Right common carotid artery plus branches (tissue), 1 donor: ENCODE measurements around a stretch of chr10.

DNA sequence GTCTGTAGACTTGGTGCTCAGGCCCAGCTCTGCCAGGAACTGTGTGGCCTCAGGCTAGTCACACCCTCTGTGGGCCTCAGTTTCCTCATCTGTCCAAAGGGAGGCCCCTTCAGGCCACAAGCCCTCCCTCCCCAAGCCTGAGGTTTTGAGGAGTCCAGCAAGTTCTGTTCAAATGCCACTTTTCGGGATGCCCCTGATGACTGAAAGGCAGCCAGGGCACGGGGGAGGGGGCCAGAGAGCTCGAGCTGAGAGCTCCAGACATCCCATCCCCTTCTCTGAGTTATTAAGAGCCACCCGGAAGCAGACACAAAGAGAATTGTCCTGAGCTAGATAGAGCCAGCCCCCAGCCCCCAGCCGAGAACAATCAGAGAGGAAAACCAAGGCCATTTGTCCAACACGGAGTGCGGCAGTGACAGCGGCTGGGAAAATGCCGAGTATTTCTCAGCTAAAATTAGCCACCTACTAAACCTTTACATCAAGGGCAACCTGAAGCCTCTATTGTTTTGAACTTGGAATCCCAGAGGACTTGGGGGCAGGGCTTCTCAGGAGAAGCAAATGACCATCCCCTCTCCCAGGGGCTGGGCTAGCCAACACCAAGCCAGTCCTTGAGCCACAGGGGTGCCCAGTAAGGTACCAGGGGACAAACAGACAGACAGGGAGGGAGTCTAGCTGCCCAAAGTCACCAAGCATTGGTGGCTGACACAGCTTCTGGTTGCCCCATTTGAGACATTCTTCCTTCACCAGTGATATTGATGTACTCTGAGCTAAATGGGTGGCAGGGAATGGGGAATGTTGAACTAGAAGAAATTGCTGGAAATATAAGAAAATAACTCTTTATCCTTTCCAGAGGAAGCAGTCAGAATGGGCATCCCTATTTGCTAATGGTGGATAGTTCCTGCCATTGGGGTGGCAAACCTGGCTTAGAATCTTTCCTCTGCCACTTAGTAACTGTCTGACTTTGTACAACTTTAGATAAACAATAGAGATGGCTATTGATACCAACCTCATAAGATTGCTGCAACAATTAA, 51.2 kb downstream of the UNC5B start:
- PRO-cap, result no peak

DNA sequence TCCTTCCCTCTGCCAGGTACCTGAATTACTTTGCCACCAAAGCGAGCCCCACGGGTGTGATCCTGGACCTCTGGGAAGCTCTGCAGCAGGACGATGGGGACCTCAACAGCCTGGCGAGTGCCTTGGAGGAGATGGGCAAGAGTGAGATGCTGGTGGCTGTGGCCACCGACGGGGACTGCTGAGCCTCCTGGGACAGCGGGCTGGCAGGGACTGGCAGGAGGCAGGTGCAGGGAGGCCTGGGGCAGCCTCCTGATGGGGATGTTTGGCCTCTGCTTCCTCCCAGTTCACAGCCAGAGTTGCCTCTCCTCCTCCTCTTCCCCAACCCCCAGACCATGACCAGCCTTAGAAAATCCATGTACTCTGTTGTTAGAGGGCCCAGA, 20.0 kb upstream of the SLC29A3 start:
- PRO-cap, result no peak

- PRO-cap, result no peak
These were observed 18.9 kb upstream of the SLC29A3 start for GRCh38 chr10:71300108-71300585.

DNA sequence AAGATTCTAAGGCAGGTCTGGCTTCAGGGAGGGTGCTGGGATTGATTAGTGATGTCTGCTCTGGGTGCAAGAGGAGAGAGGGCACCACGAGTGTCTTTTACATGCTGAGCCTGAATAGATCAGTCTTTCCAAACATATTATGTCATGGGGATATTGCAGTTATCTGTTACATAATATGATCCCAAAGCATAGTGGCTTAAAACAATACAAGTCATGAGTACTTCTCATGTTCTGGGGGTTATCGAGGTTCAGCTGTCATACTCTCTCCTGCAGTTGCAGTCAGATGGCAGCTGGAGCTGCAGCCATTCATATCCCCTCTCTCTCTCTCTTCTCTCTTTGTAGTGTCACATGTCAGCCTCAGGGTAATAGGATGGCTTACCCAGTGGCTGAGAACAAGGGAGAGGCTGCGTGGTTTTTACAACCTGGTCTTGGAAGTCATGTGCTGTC, 26.0 kb downstream of the SLC29A3 start:
- PRO-cap, result no peak

DNA sequence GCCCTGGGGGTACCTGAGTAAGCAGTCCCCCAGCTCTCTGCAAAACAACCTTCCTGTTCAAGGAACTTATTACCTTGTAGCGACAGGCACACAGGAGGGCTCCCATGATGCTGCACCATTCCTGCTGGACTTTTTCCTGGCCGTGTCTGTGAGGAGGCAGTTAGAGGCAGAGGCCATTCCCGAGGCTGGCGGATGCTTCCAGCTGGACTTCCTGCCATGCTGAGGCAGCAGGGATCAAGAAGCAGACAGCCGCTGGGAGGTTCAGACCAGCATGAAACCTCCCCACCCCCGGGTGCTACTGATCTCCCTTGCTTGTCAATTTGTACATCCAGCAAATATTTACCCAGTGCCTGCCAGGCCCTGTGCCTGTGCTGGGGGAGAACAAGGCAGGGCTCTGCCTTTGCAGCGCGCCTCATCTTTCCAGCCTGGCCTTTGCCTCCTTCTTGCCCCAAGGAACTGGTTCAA, 28.8 kb downstream of the SLC29A3 start:
- PRO-cap, result no peak

DNA sequence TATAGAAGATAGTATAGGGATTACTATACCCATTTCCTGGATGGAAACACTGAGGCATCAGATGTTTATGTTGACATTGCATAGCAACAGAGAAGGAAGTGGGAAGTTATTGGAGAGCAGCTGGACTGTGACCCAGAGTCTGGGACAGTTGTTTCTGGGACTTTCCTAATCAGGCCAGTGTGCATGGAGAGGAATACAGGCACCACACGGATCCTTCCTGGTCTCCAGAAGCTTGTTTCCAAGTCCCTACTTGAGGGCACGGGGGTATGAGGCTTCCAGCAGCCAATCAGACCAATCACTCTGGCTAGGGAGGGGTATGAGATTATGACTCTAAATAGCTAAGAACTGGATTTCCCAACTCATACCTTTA, 158.1 kb downstream of the CDH23 start:
- PRO-cap, result no peak

DNA sequence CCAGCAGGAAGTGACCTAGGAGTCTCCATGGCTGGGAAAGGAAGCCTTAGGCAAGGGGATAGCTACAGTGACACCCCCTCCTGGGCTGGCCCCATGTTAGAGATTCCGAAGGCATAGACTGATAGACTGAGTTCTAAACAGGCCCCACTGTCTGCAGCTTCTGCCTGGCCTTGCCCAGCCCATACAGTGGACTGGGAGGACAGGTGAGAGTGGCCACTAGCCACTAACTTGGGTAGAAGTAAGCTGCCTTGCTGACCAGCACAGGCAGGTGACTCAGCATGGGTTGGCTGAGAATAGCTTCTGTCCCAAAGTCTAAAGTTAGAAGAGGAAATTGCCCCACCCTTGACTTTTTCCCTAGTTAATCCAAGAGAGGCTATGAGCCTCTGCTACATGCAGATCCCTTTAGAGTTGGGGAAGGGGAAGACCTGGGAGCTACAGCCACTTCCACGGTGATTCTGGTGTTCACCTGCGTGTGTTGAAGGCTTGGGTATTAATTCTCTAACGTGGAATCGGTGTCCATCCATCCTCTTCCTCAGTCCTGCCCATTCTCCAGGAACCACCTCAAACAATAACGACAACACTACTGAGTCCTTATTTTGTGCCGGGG, 106.1 kb downstream of the C10orf105 start:
- PRO-cap, result unidirectional peak, plus-strand start at position 405 of the sequence

- PRO-cap, result no peak
These were observed 22.9 kb downstream of the VSIR start for GRCh38 chr10:71750160-71750982.

GRCh38 chr10:71767545-71768271, 5.6 kb downstream of the VSIR start:
- PRO-cap, result no peak

DNA sequence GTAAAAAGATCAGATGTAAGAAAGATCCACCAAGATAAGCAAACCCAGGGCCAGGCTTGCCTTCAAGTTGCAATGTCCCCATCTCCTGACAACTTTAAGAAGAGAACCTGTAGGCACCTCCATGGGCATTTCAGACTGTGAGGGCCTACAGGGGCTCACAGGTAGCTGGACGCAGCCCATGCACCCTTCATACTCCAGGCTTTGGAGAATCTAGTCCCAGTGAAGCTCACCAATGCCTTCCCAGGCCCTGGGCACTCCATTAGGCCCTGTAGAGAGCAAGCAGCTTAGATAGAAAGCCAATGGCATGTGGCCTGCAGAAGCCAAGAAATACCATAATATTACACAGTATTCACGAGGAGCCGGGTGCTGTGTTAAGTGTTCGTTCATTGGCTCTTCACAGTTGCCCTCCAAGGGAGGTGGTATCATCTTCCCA, 3.4 kb downstream of the VSIR start:
- PRO-cap, result no peak

DNA sequence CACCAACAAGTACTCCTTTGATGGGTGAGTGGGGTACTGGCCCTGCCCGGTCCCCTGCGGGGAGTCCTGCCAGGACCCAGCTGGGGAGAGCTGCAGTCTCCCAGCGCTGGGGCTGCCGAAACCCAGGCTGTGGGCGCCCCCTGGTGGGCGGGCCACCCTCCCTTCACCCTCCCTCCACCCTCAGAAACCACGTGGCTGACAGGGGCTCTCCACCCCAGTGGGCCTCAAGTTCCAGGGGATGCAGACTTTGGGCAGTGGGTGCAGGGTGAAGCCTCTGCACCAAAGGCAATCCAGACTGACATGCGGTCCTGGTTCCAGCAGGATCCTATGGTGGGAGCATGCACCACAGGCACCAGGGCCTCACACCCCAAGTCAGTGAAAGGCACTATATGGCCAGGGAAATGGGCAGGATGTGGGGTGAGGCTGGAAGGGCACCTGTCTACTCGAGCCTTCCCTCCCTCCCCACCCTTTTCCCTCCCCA, 38.7 kb upstream of the VSIR start:
- PRO-cap, result no peak

DNA sequence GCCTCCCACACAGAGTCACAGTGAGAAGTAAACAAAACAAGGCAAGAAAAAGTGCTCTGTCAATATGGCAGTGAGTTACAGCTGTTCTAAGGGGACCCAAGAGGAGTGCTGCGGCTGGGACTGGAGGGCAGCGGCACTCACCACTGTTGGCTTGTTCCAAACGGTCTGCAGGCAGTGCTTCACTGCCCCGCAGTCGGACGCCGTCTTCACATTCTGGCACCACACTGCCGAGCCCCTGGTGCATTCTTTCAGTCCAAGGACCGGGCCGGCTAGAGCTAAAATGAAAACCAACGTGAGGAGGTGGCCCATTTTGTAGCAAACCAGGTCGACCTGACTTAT, 16.9 kb downstream of the PSAP start:
- PRO-cap, result no peak

DNA sequence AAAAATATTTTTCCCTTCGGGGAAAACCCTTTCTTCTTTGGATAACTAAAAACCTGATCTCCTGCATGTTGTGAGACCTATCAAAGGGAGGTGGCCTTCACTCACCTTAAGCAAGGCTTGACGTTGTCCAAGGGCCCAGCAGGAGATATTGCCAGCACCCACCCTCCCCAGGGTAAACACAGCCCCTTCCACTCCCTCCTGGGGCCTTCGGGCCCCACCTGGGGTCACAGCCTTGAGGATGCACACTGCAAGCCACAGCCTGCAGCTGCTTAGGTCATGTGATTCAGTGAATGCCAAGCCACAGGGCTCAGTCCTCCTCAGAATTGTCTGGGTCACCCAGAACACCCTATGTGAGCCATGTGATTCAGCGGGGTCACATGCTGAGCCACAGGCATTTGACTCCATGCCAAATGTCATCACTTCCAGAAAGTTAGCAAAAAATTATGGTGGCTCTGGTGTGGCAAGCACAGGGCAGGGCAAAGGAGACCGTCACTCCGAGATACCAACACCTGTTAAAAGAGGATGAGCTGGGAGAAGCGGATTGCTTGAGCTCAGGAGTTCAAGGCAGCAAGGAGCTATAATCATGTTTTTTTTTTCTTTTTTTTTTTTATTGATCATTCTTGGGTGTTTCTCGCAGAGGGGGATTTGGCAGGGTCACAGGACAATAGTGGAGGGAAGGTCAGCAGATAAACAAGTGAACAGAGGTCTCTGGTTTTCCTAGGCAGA, 17.2 kb upstream of the PSAP start:
- PRO-cap, result no peak

DNA sequence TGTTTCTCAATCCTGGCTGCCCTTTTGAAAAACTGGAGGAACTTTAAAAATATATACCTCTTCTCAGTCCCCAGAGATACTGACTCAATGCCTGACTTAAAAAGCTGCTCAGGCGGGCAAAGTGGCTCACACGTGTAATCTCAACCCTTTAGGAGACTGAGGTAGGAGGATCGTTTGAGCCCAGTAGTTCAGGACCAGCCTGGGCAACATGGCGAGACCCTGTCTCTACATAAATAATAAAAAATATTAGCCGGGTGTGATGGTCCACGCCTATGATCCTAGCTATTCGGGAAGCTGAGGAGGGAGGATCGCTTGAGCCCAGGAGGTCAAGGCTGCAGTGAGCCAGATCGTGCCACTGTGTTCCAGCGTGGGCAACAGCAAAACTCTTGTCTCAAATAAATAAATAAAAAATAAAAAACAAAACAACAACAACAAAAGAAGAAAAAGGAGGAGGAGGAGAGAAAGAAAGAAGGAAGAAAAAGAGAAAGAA, 37.0 kb upstream of the PSAP start:
- PRO-cap, result no peak

GRCh38 chr10:71981063-71981813, 17.0 kb downstream of the CHST3 start:
- PRO-cap, result unidirectional peak, minus-strand start at chr10:71981273; unidirectional peak, plus-strand start at chr10:71981619

- PRO-cap, result bidirectional peak, plus-strand start at chr10:71999570, minus-strand start at chr10:71999419
These were observed 35.3 kb downstream of the CHST3 start for GRCh38 chr10:71999339-72000110.

GRCh38 chr10:72011117-72011972, 47.1 kb downstream of the CHST3 start:
- PRO-cap, result no peak

DNA sequence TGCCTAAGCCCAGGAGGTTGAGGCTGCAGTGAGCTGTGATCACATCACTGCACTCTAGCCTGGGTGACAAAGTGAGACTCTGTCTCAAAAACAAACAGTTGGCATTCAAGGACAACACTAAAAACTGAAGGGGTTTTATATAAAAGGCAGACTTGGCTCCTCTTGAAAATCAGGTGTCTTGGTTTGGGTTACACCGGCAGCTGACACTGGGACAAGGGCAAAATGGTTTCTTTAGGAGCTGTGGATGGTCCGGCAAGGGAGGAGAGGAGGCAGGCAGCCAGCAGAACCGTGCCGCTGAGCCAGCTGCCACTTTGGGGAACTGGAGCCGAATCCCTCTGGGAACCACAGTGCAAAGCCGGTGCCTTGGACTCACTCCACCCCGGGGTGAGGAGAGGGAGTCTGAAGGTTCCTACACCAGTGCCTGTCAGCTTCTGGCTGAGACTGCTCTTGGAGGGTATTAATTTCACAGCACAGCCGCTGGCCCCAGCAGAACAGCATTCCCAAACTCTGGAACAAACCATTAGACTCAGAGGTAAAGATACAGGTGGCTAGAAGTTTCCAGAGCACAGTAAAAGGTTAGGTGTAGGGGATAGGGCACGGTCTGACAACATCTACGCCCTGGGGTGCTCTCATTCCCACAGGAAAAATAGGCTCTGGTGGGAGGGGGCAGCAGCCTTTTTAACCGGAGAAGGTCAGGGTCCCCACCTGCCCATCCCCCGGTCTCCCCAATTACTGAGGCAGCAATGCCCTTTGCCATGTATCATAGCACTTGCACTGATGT, 52.8 kb downstream of the CHST3 start:
- PRO-cap, result no peak

DNA sequence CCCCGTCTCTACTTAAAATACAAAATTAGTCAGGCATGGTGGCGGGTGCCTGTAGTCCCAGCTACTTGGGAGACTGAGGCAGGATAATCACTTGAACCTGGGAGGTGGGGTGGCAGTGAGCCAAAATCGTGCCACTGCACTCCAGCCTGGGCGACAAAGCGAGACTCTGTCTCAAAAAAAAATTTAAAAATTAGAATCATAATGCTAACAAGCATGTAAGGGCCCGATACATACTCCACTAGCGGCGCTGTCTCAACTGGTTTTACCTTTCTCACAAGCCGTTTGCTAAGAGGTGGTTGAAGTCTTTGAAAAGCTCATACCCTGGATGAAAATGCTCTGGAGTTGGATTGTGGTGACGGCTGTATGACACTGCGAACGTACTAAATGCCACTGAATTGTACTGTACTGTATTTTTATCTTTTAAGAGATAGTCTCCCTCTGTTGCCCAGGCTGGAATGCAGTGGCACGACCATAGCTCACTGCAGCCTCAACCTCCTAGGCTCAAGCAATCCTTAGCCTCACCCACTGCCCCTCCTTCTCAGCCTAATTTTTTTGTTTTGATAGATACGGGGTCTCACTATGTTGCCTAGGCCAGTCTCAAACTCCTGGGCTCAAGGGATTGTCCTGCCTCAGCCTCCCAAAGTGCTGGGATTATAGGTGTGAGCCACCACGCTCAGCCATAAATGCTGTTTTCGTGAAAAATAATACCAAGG, 29.9 kb downstream of the SPOCK2 start:
- PRO-cap, result no peak

GRCh38 chr10:72061125-72061586, 27.2 kb downstream of the SPOCK2 start:
- PRO-cap, result no peak